Subcutaneous adipose tissue (tissue), 3 donors: ENCODE results near the genes DOK4, ADGRG1 and TEPP.

- PRO-cap = bidirectional peak, plus-strand start at chr16:57486578, minus-strand start at chr16:57486473
- RAMPAGE, long total RNA, 3 experiments = no peak in any of the 3 experiments
Observed at GRCh38 chr16:57485834-57486928, at the start of gene DOK4. Gene DOK4 (minus strand): TSS chr16:57486493.

DNA sequence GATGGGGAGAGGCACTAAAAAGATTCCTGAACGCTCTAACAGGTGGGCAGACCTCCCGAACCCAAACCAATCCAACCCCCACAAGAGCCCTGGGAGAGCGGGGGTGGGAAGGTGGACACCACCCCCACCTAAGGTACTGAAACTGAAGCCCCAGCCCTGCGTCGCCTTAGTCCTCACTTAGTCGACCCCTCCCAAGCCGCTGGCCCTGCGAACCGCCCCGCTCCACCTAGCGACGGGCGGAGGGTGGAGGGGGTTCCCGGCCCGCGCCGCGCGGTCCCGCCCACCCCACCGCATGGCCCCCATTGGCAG is 639 bp downstream of the CCDC102A start:
- PRO-cap = bidirectional peak, plus-strand start outside the sequence, minus-strand start at position 228 of the sequence
- RAMPAGE, long total RNA, 3 experiments = no peak in any of the 3 experiments

DNA sequence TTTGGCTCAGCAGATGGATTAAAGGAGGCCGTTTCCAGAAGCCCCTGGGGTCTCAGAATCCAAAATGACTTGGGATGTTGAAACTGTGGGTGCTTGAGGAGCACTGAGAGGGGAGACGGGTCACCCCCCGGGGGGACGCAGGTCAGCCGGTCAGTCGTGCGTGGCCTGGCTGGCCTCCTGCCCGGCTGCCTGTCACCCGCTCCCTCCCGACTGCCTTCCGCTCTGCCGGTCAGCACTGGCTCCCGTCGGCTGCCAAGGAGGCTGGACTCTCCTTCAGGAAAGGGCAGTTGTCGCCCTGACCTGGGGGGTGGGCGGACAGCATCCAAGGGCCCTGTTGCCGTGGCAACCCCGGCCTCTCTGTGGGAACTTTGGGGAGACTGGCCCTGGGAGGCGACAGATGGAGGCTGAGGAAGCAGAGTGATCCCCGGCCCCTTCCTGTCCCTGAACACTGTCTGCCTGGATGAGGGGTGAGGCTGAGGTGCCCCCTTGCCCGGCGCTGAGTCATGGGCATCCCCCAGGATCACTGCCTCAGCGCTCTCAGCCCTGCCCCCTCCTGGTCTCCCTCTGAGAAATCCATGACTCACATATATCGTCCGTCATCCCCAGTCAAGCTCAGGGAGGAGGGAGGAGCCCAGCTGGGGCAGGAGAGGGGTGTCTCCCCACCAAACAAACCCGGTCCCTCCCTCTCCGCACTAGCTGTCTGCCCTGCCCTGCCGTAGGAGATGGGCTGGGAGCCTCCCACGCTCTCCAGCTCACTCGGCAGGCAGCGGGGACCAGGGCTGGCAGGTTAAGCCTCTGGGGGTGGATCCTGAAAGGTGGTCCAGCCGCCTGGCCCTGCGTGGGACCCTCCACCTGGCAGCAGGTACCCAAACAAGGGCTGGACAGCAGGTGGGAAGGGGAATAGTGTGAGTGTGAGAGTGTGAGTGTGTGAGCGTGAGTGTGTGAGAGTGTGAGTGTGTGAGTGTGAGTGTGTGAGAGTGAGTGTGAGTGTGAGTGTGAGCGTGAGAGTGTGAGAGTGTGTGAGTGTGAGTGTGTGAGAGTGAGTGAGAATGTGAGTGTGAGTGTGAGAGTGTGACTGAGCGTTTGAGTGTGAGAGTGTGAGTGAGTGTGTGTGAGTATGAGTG is at the start of gene ADGRG1:
Gene ADGRG1, plus strand, starts transcription at position 690 of the 1,124 bp plus-strand sequence.
- PRO-cap = bidirectional peak, plus-strand start at position 605 of the sequence, minus-strand start at position 561 of the sequence
- RAMPAGE, long total RNA, 3 experiments = start-site peak on the plus strand in 2 of 3 experiments, centred at positions 606 to 723 of the sequence, 17 to 96 reads per replicate

DNA sequence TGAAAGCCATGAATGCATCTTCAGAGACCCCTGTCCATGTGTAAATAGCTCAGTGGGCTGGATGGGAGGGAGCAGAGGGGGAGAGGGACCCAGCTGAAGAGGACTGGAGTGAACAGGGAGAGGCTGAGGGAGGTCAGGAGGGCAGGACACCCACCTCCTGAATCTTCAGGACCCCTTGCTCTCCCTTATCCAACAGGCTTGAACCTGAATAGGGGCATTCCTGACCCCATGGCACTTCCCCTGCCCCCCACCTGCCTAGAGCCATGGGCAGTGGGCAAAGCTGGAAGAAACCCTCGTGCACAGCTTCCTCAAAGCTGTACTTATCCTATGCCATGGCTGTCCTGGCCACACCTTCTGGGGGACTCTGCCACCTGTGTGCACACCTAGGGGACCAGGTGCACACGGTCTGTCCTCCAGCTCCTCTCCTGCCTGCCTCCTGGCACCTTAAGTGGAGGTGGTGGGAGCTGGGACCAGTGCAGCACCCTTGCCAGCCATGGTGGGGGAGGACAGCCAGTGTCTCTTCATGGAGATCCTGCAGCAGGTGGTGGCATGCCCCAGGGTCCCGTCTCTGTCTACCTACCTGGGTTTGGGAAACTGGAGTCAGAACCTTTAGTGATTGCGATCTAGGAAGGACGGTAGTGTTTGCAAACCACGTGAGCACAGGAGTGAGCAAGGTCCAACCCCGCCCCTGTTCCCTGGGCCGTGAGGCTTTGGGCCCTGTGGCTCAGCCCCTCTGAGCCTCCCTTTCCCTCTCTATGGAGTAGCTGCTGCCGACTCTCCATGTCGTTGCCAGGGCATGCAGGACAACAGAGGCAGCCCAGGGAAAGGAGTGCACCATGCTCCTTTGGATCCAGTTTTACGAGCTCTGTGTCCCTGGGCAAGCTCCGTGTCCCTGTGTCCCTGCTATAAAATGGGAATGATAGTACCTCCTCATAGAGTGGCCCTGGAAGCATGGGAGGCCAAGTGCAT is 6.8 kb downstream of the ADGRG1 start:
- PRO-cap = no peak
- RAMPAGE, long total RNA, 3 experiments = no peak in any of the 3 experiments

DNA sequence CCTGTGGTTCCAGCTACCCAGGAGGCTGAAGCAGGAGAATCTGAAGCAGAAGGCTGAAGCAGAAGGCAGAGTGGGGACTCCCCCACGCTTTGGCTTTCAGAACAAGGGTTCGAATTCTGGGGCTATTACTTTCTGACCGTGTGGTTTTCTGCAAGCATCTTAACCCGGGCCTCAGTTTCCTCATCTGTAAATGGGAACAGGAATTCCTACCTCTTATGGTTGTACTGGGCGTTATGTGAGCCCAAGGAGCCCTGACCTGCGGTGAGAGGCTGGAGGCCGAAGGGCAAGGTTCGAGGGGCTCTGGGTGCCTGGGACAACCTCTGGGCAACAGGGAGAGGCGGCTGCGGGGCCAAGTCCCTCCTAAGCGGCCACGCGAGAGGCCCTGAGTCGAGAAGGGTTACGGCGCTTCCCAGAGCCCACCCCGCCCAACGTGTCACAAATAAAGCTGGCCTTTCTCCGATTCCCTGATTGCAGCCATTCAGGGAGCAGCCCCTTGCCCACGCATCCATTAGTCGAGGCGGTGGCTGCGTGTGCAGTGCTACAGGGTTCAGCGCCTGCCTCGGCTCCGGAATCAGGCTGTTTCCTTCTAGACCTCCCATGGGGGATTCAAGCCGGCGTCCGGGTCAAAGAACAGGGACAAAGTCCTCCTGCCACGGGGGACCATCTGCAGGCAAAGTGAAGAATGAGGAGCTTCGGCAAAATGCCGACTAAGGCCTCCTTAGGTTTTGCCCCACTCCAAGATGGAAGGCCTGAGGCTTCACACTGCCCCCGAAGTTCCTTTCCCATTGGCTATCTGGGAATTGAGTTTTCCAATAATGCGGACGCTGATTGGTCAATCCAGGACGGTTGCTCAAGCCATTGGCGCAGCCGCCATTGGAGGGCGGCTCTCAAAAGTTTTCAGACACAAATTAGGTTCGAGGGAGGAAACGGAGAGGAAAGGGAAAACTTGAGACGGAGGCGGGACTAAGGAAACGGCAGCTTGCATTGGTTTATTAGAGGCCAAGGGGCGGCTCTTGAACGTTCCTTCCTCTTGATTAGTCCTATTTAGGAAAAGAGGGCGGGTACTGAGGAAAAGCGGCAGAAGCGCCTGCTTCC is 655 bp upstream of the KATNB1 start:
- PRO-cap = unidirectional peak, minus-strand start at position 684 of the sequence; unidirectional peak, minus-strand start at position 736 of the sequence
- RAMPAGE, long total RNA, 3 experiments = no peak in any of the 3 experiments

DNA sequence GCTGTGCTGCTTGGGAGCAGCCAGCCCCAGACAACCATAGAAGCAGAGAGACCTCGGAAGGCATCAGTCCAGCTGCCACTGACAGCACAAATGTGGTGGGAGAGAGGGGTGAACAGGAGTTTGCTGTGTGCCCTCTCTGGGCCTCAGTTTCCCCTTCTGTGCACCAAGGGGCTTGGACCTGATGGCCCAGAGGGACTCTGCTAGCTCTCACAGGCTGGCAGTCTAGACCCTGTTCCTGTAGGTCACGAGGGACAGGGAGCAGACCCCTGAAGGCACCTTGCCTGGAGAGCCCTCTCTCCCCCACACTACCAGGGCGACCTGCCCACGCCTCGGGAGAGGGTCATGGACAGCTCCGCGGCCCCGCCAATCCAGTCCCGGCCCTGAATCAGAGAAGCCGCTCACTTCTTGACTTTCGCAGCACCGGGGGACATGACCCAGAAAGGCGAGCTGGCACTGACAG is 5.2 kb downstream of the KIFC3 start:
- PRO-cap = no peak
- RAMPAGE, long total RNA, 3 experiments = no peak in any of the 3 experiments

GRCh38 chr16:57824665-57825080 is 22.4 kb upstream of the KIFC3 start:
- PRO-cap = no peak
- RAMPAGE, long total RNA, 3 experiments = no peak in any of the 3 experiments

GRCh38 chr16:57976231-57977025 is at the start of gene TEPP:
Gene TEPP (plus strand): TSS chr16:57976544.
- PRO-cap = no peak
- RAMPAGE, long total RNA, 3 experiments = no peak in any of the 3 experiments

- PRO-cap = no peak
- RAMPAGE, long total RNA, 3 experiments = no peak in any of the 3 experiments
Observed at GRCh38 chr16:58022696-58023111, 2.9 kb upstream of the MMP15 start.

GRCh38 chr16:58025883-58026510 is 443 bp downstream of the MMP15 start:
- PRO-cap = bidirectional peak, plus-strand start at chr16:58026320, minus-strand start at chr16:58026191
- RAMPAGE, long total RNA, 3 experiments = no peak in any of the 3 experiments

DNA sequence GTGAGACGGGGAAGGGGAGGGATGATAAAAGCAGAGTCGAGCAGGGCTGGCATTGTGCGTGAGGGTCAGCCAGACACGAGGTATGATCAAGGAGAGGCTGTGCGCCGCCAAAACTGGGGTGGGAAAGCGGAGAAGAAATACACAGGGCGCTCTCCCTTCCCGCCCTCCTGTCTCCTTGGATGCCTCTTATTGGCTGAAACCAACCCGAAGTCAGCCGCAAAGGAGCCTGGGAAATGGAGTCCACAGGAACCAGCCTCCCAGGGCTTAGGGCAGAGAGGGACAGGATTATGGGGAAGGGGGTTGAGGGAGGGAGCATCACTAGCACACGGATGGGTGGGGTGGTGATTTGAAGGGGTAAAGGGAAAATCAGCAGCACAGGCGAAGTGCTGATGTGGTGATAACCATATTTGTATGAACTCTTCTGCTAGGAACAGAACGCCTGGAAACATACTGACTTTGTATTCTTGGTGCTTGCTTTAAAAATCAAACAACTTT is 13.3 kb upstream of the CCDC113 start:
- PRO-cap = no peak
- RAMPAGE, long total RNA, 3 experiments = no peak in any of the 3 experiments

DNA sequence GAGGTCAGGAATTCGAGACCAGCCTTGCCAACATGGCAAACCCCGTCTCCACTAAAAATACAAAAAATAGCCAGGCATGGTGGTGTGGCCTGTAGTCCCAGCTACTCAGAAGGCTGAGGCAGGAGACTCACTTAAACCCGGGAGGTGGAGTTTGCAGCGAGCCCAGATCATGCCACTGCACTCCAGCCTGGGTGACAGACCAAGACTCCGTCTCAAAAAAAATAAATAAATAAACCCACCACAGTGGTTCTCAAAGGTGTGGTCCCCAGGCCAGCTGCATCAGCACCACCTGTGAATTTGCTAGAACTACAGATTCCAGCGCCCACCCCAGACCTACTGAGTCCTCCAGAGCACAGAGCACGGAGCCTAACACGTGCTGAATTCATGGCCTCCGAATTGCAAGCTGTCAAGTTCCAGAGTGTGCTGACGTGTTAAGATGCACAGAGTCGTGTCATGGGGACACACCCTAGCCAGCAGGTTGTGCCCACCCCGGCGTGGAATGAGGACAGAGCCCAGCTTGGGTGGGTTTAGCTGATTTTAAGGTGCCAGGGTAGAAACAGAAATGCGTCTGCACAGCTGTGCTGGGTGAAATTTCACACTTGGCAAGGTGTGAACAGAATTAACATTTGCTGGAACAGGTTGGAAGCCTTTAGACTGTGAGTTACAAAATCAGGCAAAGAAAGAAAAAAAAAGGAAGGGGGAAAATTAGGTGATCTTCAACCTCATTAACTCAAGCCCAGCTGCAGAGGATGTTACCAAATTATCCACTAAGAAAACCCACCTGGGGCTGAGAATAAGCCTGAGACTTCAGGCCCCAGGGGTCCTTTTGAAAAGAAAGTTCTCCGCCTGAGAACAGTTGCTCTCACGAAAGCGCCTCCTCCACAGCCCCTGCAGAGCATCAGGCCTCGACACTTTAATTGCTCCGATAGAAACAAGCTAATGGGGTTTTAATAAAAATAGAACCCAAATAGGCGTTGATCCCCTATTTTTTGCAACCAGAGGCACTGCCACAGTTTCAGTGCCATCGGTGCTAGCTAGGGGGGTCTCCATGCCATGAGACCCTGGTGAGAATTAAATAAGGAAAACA is 27.1 kb downstream of the GINS3 start:
- PRO-cap = no peak
- RAMPAGE, long total RNA, 3 experiments = no peak in any of the 3 experiments

DNA sequence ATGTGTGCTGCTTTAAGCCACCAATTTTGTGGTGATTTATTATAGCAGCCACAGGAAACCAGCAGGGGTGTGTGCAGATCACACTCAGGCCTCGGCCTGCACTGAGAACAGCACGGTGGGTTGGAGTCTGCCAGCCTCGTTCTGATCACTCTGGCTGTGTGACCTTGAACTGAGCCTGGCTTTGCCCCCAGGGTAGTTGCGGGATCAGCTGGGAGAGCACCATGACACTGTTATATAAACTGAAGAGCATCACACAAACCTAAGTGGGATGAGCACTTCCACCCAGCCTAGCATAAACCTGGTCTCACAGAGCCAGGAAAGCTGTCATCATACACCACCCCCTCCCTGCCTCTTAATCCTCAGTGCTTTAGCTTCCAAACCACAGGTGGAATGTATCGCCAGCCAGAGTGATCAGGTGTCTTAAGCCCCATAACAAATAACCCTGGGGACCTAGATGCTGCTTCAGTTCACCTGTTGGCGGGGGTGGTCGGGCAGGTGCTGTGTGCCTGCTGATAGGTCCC is 28.6 kb upstream of the NDRG4 start:
- PRO-cap = no peak
- RAMPAGE, long total RNA, 3 experiments = no peak in any of the 3 experiments

GRCh38 chr16:58611876-58612448 is 17.7 kb downstream of the CNOT1 start:
- PRO-cap = no peak
- RAMPAGE, long total RNA, 3 experiments = no peak in any of the 3 experiments

- PRO-cap = no peak
- RAMPAGE, long total RNA, 3 experiments = no peak in any of the 3 experiments
Observed at GRCh38 chr16:58862636-58862854, 128.4 kb upstream of the GOT2 start.

DNA sequence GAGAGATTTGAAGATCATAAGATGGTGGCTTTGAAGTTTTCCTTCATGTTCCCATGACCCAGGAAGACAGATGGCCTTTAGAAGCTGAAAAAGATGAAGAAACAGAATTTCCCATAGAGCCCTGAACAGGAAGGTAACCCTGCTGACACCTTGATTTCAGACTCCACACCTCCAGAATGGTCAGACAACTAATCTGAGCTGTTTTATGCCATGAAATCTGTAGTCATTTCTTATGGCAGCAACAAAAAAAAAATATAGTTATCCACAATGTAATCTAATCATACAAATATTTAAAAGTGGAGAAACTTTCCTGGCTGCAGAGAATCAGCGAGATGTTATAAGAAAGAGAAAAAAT is 918.5 kb downstream of the CDH8 start:
- PRO-cap = no peak
- RAMPAGE, long total RNA, 3 experiments = no peak in any of the 3 experiments

GRCh38 chr16:65068906-65069349 is 52.9 kb downstream of the CDH11 start:
- PRO-cap = no peak
- RAMPAGE, long total RNA, 3 experiments = no peak in any of the 3 experiments

DNA sequence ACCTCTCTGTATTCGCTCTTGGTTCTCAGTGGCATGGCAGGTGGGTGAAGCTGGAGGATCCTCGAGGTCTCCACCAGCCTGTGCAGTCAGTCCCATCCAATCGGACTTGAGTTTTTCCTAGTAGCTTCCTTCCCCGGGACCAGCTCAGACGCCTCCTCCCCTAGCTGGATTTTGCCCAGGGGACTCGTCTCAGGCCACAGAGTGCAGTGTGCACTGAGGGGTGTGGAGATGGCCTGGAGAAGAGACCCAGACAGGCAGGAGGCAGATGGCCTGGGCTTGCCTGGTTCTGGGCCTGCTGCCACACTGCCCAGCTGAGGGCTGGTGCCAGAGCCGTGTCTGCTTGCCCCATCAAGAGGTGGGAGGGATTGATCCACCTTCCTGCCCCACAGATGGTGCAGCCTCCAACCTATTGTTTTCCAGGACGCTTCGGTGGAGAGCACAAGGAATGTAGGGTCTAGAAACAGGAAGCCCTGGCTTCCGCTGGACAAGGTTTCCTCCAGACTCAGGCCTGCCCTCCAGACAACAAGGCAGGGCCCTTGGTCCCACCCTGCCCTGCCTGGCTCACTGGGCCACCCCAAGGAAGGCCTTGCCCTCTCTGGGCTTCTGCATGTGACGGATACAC is 6.8 kb upstream of the CDH5 start:
- PRO-cap = no peak
- RAMPAGE, long total RNA, 3 experiments = no peak in any of the 3 experiments

DNA sequence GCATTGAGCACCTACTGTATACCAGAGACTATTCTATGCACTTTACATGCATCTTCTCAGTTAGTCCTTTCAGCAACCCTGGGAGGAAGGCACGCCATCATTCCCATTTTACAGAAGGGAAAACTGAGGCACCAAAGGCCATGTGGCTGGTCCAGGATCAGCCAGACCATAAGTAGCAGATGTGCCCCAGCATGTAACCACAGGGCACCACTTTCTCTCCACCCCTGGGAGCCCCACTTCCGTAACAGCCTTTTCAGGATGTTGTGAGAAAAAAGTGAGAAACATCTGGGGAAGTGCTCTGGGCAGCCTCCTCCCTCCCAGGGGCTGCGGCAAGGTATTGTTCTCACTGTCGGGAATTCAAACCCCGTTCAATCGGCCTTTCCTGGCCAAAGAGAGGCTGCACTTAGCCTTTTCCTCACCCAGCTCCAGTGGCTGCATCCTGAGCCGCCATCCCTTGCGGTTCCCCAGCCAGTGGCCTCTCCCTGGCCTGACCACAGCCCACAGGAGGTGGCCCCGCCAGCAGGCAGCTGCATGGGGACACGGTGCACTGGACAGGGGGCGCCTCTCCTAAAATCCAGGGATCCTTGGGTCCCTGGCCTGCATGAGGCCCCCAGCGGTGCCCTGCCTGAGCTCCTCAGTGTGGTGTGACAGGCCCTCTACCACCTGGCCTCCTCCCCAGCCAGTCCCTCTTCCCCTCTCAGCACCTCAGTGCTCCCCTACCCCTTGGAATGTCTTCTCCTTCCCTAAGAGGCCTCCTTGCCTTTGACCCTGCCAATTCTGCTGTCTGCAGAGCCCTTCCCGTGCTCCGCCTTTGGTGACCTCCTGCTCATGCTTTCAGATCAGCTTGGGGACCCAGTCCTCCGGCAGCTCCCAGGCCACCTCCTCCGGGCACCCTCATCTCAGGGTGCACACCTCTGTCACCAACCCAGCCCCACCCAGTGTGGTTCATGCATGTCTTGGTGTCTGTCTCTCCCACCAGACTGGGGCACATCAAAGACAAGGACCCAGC is 5.6 kb upstream of the CDH5 start:
- PRO-cap = no peak
- RAMPAGE, long total RNA, 3 experiments = no peak in any of the 3 experiments

- PRO-cap = no peak
- RAMPAGE, long total RNA, 3 experiments = start-site peak on the minus strand in 1 of 3 experiments, at chr16:66548995-66549272 at its widest, 12 reads per replicate
Observed at GRCh38 chr16:66548877-66549547, 910 bp downstream of the TK2 start.